Measurements from ENCODE around the gene TCF23.

- RRBS, result no CpG with 5 or more reads among the region's 9 CpGs
These were observed 20.5 kb upstream of the KIF3C start for GRCh38 chr2:26002659-26003307.

DNA sequence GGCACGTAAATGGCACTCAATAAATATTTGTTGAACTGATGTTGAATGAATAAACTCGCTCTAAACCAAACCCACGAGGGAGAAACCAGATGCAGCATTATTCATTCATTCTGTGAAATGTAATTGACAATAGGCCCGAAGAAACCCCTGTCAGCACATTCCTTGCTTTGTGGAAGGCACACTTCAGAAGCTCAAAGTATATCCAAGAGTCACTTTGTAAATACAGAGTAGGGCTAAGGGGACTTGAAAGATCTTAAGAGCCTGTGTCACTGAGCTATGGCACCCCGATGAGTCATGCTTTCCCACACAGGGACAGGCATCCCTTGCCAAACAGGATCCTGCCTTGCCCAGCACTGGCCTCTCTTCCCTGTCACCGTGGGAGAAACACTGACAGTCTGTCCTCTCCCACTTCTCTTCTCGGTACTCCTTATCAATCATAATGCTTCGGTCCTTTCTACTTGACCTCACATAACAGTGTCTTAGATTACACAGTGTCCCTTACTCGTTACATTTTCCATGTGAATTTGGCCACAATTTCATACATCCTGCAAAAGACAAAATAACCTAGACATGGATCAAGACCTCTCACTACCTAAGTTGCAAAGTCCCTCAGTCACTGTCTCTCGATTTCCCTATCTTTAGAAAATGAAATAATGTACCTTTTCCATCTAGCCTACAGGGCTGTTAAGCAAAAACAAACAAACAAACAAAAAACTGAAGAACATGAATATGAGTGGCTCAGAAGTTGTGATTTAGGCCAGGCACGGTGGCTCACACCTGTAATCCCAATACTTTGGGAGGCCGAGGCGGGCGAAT lies 21.3 kb upstream of the RAB10 start:
- RRBS, result no CpG with 5 or more reads among the region's 14 CpGs

- RRBS, result no CpG with 5 or more reads among the region's 13 CpGs
These were observed 908 bp downstream of the RAB10 start for GRCh38 chr2:26034775-26035209.

DNA sequence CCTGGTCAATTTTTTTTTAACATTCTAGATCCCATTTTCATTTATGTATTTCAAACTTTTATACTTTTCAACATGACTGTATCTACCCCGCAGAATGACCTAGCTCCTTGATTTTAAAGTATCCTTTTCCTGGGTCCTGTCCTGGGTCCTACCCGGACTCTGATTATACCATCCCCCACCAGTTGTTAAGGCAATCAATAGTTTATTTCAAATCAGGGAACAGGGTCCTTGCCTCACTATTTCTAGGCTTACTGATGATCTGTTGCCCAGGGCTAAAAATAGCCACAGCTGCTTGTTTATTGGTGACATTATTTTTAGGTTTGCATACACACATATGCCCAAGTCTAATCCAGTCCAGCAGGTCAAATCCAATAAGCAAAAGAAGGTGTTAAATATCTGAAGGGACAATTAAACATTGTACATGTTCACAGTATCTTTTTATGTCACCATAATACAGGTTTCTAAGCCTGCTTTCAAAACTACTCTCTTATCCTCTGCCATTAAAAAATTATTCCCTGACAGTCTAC lies 66.0 kb downstream of the RAB10 start:
- RRBS, result no CpG with 5 or more reads among the region's 2 CpGs

- RRBS, result no CpG with 5 or more reads among the region's 4 CpGs
These were observed 45.2 kb upstream of the GAREM2 start for GRCh38 chr2:26127786-26128007.

- RRBS, result no CpG with 5 or more reads among the region's 8 CpGs
These were observed 10.7 kb upstream of the GAREM2 start for GRCh38 chr2:26162272-26162584.

GRCh38 chr2:26193380-26193959 lies 20.6 kb downstream of the GAREM2 start:
- RRBS, result no CpG with 5 or more reads among the region's 9 CpGs

- RRBS, result no CpG with 5 or more reads among the region's 11 CpGs
These were observed 2.1 kb downstream of the HADHB start for GRCh38 chr2:26246675-26247333.

- RRBS, result no CpG with 5 or more reads among the region's 2 CpGs
These were observed 10.1 kb upstream of the ADGRF3 start for GRCh38 chr2:26356619-26357195.

- RRBS, result no CpG with 5 or more reads among the region's 1 CpG
These were observed 19.3 kb upstream of the DRC1 start for GRCh38 chr2:26382485-26382753.

DNA sequence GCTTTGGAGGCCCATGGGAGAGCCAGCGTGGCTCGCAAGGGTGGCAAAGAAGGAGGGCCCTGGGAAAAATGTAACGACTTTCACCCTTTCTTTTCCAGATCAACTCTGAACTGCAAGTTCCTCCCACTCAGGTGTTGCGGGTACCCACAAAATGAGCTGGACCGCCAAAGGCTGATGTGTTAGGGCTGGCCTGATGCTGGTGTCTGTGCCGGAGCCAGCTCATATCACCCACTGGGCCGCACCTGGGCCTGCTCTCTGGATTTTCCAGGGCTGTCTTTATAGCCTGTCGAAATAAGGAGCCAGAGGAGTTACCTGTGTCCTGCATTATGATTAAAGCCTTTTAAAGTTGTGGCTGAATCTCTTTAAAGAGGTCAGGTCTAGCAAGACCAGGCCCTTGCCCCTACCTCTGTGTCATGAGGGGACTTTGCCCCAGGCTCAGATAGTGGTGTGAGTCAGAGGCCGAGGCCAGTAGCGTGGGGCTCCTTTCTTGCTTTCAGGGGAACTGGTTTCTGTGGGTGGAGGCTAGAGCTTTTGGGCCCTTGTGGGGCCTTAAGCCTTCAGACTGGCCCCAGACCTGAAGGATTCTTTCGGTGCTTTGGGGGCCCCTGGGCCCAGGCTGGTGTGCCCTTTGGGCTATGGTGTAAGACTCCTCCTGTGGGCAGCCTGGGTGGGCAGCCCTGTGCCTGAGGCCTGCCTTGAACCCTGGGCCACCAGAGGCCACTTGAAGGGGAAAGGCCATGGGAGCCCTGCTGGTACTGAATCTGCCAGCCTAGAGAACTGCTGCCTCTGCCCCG lies 54.8 kb downstream of the DRC1 start:
- RRBS, result no CpG with 5 or more reads among the region's 12 CpGs

- RRBS, result no CpG with 5 or more reads among the region's 10 CpGs
These were observed 27.9 kb downstream of the KCNK3 start for GRCh38 chr2:26720220-26720981.

GRCh38 chr2:26848920-26849815 lies 1.2 kb downstream of the DPYSL5 start:
- RRBS, result 7% methylated on average over 22 of the region's 66 CpGs

DNA sequence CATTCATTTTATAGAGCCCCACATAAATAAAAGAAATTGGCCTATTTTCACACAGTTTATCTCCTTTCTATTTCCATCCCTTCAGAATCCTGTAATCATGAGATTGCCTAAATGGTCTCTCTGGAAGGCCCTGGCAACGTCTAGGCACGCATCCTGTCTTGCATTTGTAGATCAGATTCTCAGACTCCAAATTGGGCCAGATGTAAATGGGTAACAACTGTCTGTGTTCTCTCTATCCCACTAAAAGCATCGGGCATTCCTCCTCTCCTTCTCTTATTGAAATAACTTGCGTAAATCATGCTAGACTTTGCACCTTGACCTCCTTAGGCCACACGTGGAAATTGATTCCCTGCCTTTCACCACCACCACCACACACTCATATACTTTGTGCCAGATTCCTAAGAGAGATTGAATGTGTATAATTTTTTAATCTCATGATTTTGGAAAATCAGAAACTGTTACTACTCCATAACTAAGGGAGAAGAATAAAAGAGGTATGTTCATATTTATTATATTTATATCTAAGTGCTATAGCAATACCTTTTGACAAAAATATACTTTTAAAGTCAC lies 21.3 kb downstream of the MAPRE3 start:
- RRBS, result no CpG with 5 or more reads among the region's 5 CpGs

GRCh38 chr2:27024566-27025154 lies 8.1 kb upstream of the TMEM214 start:
- RRBS, result no CpG with 5 or more reads among the region's 14 CpGs

DNA sequence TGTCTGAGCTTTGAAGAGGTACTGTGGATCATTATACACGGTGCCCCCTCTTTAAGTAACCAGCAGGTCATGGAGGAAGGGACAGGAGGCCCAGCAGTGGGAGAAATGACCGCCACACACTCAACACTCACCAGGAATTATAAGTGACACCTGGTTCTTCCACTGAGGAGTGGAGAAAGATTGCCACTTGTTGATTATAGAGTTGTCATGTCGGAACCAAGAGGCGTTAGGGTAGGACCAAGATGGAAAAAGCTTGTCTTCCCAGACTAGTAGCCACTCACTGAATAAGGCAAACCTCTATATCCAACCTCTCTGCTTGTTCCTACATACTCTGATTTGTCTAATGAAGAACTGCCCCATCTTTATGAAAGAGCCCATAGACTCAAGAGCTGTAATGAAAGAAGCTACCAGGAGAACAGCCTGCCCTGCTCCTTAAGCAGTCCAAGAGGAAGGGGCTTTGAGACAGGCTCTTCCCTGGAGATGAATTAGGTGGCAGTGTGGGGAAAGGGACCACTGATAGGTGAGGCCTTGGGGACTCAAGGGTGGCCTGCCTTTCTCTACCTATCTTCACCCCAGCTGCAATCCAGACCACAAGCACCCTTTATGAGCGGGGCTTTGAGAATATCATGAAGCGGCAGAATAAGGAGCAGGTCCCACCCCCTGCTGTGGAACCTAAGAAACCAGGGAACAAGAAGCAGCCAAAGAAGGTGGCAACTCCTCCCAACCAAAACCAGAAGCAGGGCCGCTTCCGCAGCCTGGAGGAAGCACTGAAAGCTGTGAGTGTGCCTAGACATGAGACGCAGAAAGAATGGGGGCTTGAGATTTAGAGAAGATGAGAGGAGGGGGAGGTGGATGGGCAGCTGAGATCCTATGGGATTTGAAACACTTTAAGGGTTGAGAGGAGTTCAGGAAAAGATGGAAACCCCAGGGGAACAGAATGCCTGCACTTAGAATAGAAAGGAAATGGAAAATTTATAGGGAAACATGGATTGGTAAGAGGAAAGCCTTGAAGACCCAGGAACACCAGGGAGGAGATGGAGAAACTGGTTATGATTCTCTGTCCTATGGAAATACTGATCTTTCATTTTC lies 1.1 kb downstream of the TMEM214 start:
- RRBS, result no CpG with 5 or more reads among the region's 9 CpGs

DNA sequence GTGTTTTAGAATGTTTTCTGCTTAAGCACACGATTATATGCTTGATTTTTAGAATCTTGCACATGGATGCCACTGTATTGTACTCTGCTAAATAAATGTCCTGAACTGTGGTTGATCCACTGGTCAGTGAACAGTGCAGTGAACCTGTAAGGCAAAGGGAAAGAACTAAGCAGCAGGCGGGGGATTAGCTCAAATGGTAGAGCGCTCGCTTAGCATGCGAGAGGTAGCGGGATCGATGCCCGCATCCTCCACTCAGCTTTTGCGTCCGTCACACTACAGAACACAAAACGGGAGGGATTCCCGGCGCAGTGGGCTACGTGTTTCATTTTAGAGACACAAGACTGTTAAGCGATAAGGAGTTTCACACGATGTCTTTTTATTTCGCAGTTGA lies 437 bp upstream of the AGBL5 start:
- RRBS, result 0% methylated on average over 3 of the region's 17 CpGs

DNA sequence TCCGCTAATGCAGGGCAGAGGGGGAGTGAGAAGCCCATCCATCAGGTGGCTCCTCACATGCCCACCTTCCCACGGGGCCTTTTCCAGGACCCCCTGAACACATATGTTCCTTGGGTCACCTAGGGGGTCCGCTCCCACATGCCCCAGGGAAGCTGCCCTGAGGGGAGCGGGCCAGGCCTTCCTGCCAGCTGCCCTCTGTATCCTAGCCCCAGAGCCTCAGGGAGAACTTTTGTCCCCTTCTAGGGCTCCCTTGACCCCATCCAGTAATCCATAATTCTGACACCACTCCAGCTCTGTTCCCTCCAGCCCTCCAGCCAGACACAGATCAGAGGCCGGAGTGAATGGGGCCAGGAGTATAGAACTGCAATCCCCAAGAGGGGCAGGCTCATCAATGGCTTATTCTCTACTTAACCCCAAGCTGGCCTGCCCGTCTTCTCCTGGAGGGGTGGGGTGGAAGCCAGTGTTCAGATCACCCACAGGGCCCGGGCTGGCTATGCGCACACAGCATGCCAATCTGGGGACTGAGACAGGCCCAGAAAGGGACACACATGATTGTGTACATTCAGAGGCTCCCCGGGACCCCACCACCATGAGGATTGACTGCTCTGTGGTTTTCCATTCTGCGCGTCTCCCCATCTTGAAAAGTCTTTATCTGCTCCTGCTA lies 1.0 kb downstream of the EMILIN1 start:
- RRBS, result 16% methylated on average over 3 of the region's 11 CpGs

- RRBS, result no CpG with 5 or more reads among the region's 20 CpGs
These were observed at the start of gene TCF23 for GRCh38 chr2:27148574-27149393. Gene TCF23 (plus strand): TSS chr2:27149004.

DNA sequence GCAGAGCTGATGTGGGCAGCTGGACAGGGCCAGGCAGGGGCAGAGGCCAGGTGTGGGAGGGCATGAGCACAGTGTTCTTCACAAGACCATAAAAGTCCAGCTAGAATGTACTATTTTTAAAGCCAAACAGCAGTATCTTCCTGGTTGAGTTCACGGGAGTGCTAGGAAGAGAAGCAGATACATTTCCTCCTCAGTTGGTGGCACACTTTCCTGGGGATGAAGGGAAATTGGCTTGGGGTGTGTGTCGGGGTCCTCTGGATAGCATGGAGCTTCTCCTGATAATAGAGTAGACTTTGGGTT lies 5.8 kb downstream of the TCF23 start:
- RRBS, result no CpG with 5 or more reads among the region's 2 CpGs